SJSA1 (cell line): ENCODE measurements around a stretch of chr3.

- RAMPAGE, long total RNA: no peak
Observed at GRCh38 chr3:34856460-34857157, 782.7 kb upstream of the ARPP21 start.

GRCh38 chr3:36618327-36618560 lies 146.1 kb downstream of the DCLK3 start:
- RAMPAGE, long total RNA: no peak

DNA sequence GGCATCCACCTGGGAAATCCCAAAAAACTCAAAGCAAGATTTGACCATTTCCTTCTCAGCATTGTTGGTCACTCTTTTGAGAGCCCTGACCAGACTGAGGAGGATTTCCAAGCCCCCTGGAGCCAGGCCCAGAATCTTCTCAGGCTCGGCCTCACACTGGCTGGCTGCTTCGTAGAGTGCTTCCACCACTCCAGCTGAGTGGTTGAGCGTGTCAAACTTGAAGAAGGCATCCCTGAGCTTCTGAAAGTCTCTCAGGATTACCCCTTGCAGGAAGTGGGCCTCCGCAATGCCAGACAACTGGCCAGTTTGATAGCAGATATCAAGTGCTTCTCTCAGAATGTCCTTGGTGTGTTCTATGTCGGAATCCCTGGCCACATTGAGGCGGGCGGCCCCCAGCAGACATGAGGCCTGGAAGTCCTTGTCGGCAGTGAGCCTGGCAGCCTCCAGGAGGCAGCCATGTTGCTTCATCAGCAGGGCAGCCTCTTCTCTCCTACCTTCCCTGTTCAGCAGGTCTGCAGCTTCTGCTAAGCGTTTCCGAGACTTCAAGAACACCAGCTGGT lies 68.9 kb upstream of the DCLK3 start:
- RAMPAGE, long total RNA: no peak

GRCh38 chr3:36891583-36892547 lies 53.0 kb downstream of the TRANK1 start:
- RAMPAGE, long total RNA: no peak

DNA sequence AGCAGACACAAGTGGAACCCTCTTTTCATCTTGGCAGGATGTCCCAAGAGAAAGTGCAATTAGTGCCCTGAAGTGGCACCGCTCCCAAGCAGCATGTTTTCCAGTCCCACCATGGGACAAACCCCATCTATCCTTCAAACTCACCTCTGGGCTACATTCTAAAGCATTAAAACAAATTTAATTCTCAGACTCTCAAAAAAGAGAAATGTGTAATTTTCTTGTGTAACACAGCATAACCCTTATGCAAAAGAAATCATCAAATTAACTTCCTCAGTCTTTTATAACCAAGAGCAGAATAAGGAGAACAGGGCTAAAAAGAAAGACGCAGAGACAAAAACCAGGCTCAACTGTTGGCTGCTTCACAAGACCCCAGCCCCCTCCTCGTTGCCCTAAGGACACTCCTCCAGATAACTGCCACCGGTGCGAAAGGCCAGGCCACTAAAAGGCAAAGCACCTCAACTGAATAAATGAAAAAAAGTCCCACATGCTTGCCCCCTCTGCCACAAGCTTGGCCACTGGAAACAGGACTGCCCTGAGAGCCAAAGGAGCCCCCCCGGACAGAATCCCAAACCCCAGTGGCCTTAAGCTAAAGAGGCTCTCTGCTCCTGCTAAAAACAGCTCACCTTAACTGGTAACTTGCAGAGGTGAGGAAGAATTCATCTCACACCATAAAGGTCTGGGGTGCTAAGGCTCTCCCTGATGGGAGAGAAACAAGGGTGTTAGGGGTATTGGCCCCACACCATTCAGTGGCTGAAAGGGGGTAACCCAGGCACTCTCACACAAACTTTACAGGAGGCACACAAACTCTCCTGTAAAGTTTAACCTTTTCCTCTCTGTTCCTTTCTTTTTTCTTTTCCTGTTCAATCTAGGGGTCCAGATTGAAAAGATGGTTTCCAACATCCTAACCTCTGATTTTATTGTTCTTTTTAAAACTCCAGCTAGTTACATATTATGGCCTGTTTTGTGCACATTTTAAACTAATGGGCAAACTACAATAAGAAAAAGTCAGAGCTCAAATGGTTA lies 20.2 kb downstream of the TRANK1 start:
- RAMPAGE, long total RNA: no peak

- RAMPAGE, long total RNA: no peak
Observed at GRCh38 chr3:36933386-36933939, 11.4 kb downstream of the TRANK1 start.

DNA sequence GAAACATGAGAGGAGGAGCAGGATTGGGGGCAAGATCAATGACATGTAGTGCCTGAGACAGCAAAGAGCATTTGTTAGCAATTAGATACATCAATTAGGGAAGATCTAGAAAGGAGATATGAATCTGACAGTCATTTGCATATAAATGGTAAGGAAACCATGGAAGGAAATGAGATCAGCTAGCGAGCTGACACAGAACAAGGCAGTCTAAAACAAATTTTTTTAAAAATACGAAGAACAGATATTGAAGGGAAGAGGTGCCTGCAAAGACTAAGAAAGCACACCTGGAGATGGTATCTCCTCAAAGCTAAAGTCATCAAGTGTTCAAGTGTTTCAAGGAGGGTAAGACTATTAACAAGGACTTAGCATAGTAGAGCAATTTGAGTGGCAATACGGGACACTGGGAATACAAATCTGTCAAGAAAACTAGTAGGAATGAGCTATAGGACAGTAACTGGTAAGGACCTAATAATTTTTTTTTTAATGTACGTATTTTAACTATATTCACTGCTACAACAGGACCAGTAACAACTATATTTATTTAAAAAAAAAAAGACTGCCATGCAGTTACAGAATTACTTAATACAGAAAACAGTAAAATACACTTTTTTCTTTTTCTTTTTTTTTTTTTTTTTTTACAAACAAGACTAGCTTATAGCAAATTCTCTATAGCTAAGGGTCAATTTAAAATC lies 4.4 kb downstream of the EPM2AIP1 start:
- RAMPAGE, long total RNA: no peak

GRCh38 chr3:37140457-37140876 lies 33.9 kb downstream of the LRRFIP2 start:
- RAMPAGE, long total RNA: no peak

DNA sequence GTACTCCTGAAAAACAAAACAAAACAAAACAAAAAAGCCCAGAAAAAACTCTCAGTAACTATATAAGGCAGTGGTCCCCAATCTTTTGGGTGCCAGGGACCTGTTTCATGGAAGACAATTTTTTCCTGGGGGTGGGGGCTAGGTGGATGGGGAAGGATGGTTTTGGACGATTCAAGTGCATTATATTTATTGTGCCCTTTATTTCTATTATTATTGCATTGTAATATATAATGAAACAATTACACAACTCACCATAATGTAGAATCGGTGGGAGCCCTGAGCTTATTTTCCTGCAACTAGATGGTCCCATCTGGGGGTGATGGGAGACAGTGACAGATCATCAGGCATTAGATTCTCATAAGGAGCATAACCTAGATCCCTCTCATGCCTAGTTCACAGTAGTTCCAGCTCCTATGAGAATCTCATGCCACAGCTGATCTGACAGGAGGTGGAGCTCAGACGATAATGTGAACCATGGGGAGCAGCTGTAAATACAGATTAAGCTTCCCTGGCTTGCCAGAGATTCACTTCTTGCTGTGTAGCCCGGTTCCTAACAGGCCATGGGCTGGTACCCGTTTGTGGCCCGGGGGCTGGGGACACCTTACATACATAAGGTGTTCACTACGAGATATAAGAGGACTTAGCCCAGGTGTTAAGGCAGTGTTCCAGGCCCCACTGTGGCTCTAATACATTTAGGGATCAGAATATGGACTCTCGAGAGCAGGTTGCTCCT lies 1.3 kb upstream of the GOLGA4 start:
- RAMPAGE, long total RNA: no peak

- RAMPAGE, long total RNA: no peak
Observed at GRCh38 chr3:37299217-37299535, 56.1 kb downstream of the GOLGA4 start.

DNA sequence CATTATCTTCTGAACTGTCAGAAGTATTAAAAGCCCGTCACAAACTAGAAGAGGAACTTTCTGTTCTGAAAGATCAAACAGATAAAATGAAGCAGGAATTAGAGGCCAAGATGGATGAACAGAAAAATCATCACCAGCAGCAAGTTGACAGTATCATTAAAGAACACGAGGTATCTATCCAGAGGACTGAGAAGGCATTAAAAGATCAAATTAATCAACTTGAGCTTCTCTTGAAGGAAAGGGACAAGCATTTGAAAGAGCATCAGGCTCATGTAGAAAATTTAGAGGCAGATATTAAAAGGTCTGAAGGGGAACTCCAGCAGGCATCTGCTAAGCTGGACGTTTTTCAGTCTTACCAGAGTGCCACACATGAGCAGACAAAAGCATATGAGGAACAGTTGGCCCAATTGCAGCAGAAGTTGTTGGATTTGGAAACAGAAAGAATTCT lies 80.9 kb downstream of the GOLGA4 start:
- RAMPAGE, long total RNA: no peak

DNA sequence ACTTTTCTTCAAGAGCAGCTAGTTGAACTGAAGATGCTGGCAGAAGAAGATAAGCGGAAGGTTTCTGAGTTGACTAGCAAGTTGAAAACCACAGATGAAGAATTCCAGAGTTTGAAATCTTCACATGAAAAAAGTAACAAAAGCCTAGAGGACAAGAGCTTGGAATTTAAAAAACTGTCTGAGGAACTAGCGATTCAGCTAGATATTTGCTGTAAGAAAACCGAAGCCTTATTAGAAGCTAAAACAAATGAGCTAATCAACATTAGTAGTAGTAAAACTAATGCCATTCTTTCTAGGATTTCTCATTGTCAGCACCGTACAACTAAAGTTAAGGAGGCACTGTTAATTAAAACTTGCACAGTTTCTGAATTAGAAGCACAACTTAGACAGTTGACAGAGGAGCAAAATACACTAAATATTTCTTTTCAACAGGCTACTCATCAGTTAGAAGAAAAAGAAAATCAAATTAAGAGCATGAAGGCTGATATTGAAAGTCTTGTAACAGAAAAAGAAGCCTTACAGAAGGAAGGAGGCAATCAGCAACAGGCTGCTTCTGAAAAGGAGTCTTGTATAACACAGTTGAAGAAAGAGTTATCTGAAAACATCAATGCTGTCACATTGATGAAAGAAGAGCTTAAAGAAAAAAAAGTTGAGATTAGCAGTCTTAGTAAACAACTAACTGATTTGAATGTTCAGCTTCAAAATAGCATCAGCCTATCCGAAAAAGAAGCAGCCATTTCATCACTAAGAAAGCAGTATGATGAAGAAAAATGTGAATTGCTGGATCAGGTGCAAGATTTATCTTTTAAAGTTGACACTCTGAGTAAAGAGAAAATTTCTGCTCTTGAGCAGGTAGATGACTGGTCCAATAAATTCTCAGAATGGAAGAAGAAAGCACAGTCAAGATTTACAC lies 82.5 kb downstream of the GOLGA4 start:
- RAMPAGE, long total RNA: no peak

DNA sequence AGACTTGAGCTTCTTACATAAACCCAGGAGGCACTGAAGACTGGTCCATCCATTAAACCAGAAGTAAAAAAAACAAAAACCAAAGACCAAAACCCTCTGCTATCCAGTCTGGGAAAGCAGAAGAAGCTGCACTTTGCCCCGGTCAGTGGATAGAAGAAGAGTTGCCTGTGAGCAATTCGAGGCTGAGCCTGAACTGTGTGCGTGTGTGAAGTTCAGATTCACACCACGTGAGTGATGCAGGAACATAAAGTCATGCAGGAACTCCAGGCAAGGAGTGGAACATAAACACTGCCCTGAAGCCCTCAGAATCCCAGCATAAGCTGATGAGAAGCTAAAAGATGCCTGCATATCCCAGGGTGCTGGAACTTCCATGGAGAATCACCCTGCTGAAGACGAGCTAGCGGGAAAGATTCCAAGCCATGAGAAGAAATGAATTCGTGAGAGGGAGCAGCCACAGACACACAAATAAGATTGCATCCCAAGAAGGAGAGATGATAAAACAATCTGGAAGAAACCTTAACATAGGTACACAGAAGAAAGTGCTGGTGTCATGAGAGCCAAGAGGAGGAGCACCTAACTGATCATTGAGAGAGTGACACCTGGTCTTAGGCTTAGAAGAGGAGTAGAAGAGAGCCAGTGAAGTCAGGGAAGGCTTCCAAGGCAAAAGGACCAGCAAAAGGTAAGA lies 66.1 kb upstream of the ITGA9 start:
- RAMPAGE, long total RNA: no peak

- RAMPAGE, long total RNA: no peak
Observed at GRCh38 chr3:37432454-37433104, 19.4 kb upstream of the ITGA9 start.

DNA sequence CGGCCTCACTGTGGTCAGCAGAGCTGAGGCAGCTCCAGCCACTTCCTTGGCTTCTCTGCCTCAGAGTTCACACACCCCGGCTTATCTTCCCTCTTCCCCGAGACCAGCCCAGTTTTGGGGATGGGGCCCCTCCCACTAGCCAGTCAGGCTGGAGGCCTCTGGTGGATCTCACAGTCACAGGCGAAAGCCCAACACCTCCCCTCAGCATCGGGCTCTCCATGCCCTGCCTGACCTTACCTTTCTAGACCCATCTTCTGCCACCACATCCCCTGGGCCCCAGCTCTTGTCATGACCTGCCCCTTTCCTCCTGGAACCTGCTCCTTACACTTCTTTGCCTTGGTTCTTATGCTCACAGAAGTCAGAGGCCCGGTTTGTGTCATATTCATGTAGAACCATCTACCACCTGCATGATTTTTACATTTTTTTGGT lies 93.7 kb downstream of the ITGA9 start:
- RAMPAGE, long total RNA: no peak

DNA sequence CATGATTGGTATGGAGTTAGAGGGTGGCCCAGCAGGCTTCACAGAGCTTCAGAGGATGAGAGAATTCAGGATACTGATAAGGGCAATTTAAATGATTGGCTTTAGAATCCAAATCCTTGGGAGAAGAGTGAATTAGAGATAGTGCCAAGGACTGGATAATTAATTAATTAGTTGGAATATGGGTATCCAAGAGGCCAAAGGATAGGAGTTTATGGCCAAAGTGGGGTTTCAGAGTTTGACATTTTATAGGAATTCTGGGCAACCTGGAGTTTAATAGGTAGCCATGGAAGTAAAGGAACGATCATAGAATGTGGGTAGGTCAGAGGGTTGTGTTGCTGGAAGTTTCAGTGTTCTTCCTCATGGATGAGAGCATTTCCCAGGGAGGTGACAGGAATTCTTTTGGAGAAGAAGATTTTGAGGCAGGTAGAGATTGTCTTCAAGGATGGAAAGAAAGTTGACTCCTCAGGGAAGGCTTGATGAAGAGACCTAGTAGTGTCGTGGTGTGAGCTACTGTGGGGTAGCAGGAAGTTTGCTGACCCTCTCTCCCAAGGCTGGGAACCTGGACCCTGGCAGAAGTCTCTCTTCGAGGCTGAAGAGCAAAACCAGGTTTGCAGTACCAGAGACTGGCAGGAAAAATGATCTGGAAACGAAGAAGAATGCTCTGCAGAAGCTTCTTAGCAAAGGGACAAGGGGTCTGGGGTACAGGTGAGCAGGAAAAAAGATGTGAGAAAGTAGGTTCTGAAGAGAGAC lies 23.5 kb downstream of the CTDSPL start:
- RAMPAGE, long total RNA: no peak

DNA sequence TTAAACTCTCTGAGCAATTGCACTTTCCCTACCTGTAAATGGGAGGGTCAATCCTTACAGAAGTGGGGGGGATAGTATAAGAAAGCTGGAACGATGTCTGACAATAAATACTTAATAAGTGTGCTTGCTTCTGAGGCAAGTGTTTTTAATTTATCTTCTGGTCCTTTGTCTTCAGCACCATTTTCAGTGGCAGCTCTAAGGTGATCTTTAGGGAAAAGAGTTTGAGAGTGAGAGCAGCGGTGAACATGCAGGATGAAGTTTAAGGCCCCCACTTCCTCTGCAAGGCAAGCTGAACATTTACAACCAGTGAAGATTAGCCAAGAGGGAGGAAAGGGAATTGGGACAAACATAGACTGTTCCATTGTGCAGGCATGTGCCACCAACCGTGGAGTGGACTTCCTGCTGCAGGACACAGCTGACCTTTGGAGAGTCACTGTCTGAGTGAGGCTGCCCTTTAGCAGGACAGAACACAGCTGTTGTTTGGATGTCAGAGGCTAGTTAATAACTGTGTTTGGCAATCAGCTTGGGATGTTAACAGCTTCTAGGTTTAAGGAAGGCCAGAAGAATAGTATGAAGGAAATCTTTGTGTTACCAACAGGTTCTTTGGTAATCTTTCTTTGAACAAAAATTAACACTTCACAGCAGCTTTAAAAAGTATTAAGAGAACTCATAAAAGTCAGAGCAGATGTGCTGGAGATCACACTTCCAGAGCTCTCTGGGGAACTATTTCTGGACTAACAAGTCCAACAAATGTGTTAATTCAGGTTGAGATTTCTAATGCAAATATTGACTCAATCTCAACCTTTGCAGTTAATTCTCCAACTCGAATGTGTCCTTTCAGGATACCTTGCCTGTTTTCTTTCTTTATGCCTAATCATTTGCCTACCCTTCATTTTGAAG lies 31.3 kb downstream of the CTDSPL start:
- RAMPAGE, long total RNA: no peak

- RAMPAGE, long total RNA: no peak
Observed at GRCh38 chr3:37955905-37956357, 34.7 kb upstream of the VILL start.

DNA sequence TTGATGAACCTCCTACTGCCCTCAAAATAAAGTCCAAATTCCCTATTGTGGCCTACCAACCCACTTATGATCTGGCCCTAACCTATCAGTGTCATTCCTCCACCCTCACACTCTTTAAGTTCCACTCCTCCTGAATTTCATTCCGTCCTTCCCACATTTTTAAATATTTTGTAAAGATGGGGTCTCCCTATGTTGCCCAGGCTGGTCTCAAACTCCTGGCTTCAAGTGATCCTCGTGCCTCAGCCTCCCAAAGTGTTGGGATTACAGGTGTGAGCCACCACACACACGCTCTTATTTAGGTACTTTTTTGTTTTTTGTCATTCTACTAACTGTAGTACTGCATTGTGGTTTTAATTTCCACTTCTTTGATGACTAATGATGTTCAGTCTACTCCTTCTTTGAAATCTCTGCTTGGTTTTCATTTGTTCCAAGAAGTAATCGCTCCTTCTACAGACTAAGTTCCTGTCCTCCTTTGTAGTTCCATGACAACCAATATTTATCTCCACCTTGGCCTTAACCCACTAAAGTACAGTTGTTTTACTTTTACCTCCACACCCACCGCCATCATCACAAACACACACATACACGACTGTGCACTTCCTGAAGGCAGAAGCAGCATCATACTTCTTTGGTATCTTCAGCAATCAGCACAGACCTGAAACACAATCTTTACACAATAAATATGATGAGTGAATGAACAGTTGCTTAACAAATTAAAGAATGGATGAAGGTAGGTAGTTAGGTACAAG lies 561 bp upstream of the DLEC1 start:
- RAMPAGE, long total RNA: no peak

DNA sequence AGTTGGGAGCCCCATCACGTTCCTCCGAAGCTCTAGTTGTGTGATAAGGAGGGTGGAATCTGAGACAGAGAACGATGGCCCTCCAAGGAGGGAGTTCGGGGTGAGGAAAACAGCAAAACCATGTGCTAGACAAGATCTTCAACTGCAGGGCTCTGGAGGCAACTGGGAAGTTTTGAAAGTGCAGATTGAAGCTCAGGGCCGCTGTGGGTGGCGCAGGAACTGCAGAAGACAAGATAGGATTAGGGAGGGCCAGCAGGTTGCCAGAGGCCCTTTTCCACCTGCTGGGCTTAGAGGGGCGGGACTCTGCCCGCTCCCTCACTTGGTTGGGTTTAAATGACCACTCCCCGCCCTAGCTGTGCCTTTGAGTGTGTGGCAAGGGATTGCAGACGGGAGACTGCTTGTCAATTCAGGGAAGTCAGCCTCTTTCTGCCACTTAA lies 665 bp upstream of the ACVR2B start:
- RAMPAGE, long total RNA: no peak